ENCODE results near the gene ST8SIA2.

DNA sequence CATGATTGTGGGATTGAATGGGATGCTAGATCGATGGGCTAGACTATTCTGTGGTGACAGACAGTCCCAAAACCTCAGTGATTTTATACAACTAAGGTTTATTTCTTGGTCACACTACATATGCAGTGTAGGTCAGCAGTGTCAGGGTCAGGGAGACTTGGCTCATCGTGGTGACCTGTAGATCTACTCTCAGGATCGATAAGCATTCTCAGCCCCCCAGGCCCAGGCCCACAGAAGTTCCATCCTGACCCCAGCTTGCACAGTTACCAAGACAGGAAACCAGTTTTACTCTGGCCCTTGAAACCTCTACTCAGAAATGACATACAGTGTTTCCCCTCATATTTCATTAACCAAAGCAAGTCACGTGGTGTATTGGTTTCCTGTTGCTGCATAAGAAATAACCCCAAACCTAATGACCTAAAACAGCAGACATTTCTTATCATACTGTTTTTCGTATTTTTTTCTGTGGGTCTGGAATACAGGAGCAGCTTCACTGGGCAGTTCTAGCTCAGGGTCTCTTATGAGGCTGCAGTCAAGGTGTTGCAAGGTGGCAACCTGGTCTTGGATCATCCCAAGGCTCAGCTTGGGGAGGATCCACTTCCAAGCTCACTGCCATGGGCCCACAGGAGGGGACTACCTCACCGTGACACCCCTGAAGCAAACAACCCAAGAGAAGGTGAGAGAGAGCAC, 242.2 kb downstream of the SLCO3A1 start:
- PRO-cap = no peak

DNA sequence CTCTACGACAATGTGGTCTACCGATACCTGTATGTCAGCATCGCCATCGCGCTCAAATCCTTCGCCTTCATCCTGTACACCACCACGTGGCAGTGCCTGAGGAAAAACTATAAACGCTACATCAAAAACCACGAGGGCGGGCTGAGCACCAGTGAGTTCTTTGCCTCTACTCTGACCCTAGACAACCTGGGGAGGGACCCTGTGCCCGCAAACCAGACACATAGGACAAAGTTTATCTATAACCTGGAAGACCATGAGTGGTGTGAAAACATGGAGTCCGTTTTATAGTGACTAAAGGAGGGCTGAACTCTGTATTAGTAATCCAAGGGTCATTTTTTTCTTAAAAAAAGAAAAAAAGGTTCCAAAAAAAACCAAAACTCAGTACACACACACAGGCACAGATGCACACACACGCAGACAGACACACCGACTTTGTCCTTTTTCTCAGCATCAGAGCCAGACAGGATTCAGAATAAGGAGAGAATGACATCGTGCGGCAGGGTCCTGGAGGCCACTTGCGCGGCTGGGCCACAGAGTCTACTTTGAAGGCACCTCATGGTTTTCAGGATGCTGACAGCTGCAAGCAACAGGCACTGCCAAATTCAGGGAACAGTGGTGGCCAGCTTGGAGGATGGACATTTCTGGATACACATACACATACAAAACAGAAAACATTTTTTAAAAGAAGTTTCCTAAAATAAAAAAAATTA, 230.7 kb upstream of the ST8SIA2 start:
- PRO-cap = no peak

GRCh38 chr15:92393349-92394352, at the start of gene ST8SIA2:
Gene ST8SIA2, plus strand, starts transcription at chr15:92393881.
- PRO-cap = no peak

DNA sequence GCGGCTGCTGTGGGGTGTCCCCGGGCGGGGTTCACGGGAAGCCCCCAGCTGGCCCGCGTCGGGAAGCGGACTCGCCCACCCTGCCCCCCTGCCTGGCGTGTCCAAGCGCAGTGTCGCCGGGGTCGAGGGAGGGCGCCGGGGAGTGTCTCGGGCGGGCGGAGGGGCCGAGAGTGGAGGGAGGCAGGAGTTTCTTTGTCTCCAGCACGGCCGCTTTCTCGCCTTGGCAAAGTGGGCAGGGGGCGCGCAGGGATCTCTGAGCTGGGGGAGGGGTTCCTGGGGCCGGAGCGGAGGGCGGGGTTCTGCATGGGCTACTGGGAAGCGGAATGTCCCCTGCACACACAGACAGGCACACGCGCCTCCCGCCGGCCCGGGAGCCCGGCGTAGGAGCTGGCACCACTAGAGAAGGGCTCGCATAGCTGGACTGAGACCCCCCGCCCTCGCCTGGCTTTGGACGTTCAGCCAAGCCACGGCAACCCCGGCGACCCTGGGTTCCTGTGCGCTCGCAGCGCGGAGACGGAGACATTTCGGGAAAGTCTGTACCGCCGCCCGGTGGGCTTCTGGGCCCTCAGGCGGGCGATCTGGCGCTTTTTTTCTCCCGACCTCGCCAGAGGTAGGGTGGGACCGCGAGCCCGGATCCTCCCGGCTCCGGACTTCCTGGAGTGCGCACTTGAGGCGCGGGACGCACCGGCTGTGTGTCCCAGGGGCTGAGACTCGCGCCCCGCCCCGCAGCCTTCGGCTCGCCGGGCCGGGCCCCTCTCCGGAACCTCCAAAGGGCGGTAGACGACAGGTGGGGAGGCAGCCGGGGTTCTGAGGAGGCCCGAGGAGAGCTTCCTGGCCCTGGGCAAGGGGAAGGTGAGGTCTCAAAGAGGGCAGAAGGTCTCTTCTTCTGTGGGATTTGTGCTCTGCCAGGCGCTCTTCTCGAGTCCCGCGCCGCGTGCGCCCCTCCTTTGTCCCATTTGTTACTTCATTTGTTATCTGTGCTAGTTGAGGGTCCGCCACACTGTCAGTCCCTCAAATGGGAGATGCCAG, 986 bp downstream of the ST8SIA2 start:
- PRO-cap = no peak

GRCh38 chr15:92510246-92510753, 116.6 kb downstream of the ST8SIA2 start:
- PRO-cap = no peak

GRCh38 chr15:92580428-92580962, 75.1 kb downstream of the FAM174B start:
- PRO-cap = no peak

GRCh38 chr15:92607996-92608608, 47.5 kb downstream of the FAM174B start:
- PRO-cap = no peak

DNA sequence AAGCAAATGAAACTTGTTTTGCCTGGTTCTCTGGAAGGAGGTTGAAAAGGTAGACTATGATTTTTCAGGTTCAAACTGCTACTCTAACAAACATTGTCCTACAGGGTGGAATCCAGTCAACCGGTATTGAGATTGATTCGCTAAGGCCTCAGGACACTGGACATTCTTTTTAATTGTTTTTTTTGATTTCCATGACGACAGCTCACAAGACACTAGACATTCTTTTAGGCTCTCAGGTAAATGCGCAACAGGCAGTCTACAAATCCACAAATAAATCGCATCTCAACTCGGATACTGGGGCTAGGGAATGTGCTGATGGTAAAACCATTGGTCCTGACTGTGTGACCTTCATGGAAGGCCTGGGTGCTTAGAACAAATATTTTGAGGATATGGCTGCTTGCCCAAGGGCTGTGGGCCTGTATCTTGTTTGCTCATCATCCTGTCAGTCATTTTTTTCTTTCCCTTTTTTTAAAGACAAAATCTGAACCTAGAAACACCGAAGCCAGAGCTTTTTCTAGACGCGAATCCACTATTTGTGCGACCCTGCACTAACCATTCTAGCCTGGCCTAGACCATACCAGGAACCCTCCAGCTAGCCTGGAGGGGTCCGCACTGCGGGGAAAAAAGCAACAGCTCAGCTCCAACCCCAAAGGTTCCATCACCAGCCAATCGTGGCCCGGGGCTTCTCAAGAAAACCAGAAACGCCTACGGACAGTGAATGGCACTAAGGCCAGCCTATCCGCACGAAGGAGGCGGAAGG, 18.2 kb upstream of the CHD2 start:
- PRO-cap = bidirectional peak, plus-strand start outside the sequence, minus-strand start at position 660 of the sequence

DNA sequence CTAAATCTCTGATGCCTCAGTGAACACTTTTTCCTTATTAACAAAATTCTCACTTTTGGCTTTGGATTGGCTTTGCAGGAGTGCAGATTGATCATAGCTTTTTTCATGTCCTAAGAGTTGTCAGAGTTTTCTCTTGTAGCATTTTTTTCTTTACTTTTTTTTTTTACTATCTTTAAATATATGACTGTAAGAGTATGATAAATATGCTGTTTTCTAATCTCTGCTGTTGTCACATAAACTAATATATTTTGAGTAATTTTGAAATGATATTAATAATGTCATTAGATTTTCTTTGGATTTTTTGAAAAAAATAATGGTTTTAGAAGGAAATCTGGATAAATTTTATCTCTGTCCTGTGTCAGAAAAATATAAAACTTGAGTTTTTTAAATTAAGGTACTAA, 4.3 kb upstream of the CHD2 start:
- PRO-cap = no peak

- PRO-cap = no peak
Measured at GRCh38 chr15:92901523-92902532, 1.7 kb downstream of the CHD2 start.

- PRO-cap = no peak
Measured at GRCh38 chr15:92904942-92905935, 5.1 kb downstream of the CHD2 start.

GRCh38 chr15:92906468-92907721, 6.8 kb downstream of the CHD2 start:
- PRO-cap = no peak

- PRO-cap = no peak
Measured at GRCh38 chr15:92910346-92911169, 10.4 kb downstream of the CHD2 start.

GRCh38 chr15:92981067-92982145, 81.3 kb downstream of the CHD2 start:
- PRO-cap = no peak

DNA sequence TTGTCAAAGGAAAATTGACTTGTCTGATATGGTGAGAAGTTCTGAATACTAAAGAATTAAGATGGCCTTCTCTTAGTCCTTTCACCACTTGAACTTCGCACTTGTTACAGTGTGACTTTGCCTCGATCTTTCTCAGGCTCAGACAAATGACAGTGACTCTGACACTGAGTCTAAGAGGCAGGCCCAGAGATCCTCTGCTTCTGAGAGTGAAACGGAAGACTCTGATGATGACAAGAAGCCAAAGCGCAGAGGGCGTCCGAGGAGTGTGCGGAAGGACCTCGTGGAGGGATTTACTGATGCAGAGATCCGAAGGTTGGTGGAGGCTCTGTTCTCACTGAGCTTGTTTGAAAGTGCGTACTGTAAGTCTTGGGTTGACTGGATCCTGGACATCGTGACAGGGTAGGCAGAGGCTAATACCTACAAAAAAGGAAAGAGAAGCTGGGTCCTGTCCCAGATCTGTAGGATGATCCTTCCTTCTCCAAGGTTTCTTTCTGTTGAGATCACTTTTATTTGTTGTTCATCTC, 85.3 kb downstream of the CHD2 start:
- PRO-cap = no peak

DNA sequence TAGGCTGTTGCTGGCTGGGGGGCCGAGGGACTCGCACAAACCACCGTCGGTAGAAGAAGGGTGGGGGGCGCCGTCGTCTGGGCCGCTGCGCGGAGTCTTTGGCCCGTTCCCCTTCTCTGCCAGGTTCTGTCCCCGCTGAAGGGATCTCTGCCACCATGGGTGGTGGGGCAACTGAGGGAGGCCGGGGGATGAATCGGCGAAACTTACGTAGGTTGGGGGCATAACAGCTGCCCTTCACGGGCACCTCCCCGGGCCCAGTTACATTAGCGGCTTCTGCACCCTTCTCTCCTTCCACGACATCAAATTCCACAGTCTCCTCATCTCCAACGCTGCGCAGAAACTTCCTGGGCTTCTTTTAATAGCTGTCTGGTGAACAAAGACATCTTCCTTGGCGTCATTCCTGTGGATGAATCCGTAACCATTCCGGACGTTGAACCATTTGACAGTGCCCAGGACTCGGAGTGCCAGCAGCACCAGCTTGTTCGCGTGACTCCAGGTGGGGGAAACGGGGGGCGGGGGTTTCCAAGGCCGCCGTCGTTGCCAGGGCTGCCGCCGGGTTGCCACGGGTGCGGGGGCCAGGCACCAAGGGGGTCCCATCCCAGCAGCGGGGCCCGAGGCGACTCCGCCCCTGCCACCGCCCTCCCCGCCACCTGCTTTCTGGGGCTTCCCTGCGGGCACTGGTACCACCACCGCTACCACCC, 23.0 kb downstream of the RGMA start:
- PRO-cap = no peak

DNA sequence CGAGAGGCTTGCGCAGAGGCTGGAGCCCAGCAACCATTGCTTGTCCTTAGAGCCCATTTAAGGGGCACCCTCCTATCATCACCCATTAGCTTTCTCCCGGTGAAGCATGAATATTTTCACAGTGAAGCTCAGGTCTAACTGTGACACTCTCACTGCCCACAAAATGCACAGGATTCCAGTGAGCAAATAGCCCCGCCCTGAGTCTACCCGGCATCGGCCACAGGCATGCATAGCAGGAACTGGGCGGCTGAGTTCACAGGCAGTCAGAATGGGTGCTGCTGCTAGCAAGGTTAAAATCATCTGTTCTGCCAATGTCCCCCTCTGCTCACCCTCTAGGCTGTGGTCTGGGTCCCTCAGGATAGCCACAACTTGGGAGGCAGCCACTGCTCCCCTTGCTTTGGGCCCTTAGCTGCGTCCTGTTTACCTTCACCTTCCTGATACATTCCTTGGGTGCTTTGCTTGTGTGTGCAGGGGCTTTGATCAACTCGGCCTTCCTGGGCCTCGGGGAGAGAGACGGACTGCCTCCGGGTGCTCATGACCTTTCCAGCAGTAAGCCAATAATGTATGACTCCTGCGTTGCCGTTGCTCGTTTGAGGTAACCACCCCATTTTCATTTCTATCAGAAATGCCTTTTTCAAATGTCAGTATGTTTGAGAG, 232.9 kb upstream of the RGMA start:
- PRO-cap = no peak

- PRO-cap = no peak
Measured at GRCh38 chr15:95017664-95018468, 786.5 kb downstream of the MCTP2 start.

DNA sequence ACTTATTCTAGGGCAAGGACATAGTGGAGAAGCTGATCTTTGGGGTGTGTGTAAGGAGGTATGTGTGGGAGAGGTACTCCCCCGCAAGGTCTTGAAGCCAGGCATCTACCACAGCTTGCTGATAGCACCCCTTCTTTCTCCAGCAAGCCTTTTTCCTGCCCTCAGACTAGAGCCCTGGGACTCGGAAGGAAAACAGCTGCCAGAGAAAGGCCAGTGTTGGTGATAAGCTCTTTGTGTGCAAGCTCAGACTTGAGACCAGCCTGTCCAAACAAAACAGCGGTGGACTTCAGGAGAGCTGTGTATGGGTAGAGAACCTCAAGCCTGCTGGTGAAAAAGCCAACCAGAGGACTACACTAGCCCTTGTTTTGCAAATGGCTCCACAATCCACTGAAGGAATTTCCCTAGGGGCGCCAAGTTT, 1028.6 kb downstream of the MCTP2 start:
- PRO-cap = no peak

GRCh38 chr15:95458606-95459226, 871.8 kb upstream of the NR2F2 start:
- PRO-cap = no peak

Data from duodenum (tissue), 1 donor.